ENCODE measurements around a stretch of chr2.

- RRBS, 2 experiments, result no CpG with 5 or more reads among the region's 4 CpGs
Measured at GRCh38 chr2:31334069-31334820, 80.3 kb downstream of the XDH start.

- RRBS, 2 experiments, result no CpG with 5 or more reads among the region's 3 CpGs
Measured at GRCh38 chr2:31384727-31385353, 29.7 kb downstream of the XDH start.

DNA sequence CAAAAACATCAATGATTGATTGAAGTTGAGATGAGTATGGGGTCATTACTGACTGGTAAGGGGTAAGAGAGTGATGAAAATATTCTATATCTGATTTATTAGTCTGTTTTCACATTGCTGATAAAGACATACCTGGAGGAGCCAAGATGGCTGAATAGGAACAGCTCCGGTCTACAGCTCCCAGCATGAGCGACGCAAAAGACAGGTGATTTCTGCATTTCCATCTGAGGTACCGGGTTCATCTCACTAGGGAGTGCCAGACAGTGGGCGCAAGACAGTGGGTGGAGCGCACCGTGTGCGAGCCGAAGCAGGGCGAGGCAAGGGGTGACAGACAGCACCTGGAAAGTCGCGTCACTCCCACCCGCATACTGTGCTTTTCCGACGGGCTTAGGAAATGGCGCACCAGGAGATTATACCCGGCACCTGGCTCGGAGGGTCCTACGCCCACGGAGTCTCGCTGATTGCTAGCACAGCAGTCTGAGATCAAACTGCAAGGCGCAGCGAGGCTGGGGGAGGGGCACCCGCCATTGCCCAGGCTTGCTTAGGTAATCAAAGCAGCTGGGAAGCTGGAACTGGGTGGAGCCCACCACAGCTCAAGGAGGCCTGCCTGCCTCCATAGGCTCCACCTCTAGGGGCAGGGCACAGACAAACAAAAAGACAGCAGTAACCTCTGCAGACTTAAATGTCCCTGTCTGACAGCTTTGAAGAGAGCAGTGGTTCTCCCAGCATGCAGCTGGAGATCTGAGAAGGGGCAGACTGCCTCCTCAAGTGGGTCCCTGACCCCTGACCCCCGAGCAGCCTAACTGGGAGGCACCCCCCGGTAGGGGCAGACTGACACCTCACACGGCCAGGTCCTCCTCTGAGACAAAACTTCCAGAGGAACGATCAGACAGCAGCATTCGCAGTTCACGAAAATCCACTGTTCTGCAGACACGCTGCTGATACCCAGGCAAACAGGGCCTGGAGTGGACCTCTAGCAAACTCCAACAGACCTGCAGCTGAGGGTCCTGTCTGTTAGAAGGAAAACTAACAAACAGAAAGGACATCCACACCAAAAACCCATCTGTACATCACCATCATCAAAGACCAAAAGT, 82.0 kb upstream of the XDH start:
- RRBS, 2 experiments, result no CpG with 5 or more reads among the region's 31 CpGs

DNA sequence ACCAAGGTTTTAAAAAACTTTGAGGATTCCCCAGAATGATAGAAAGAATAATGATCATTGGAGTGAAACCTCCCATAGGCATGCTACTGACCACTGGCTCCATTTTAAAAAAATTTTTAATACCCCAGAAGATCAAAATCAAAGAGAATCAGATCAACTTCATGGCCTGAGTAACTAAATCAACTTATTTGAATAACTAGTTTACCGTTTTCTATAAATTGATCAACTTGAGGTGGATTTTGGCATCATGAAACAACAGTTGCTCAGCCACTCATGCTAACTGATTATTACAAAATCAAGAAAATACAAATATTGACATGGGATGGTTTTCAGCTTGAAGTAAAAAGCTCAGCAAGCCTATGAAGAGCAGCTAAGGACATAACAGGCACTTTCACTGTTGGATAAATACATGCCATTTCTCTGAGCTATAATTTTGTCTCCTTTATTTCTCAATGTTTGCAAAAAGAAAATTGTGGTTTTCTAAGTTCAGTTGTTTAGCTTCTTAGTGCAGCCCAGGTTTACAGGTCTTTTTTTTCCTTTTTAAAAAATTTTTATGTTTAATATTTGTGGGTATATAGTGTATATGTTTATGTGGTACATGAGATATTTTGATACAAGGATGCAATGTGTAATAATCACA, 18.9 kb downstream of the SRD5A2 start:
- RRBS, 2 experiments, result no CpG with 5 or more reads among the region's 1 CpG

GRCh38 chr2:31812053-31812689, 198.6 kb downstream of the MEMO1 start:
- RRBS, 2 experiments, result no CpG with 5 or more reads among the region's 2 CpGs

- RRBS, 2 experiments, result no CpG with 5 or more reads among the region's 2 CpGs
Measured at GRCh38 chr2:31930211-31930644, 80.6 kb downstream of the MEMO1 start.

DNA sequence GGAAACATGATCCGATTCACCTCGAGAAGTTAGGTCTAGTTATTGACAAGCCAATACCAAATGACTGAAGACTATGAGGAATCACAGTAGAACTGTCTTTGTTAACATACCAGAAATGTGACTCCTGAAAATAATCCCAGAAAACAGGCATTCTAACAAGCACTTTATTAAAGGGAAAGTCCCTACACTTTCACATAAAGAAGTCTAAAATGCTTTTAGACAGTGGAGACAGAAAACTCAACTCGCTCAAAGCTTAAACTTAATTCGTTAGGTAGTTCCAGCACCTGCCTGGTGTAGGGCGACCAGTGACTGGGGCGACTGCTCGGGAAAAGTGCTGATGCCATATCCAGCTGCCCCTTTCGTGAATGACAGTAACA, 1.9 kb downstream of the MEMO1 start:
- RRBS, 2 experiments, result no CpG with 5 or more reads among the region's 8 CpGs

- RRBS, 2 experiments, result no CpG with 5 or more reads among the region's 34 CpGs
Measured at GRCh38 chr2:32010368-32010695, 476 bp downstream of the MEMO1 start.

- RRBS, 2 experiments, result no CpG with 5 or more reads among the region's 4 CpGs
Measured at GRCh38 chr2:32926736-32927366, 19.9 kb upstream of the LTBP1 start.

- RRBS, 2 experiments, result no CpG with 5 or more reads among the region's 8 CpGs
Measured at GRCh38 chr2:33077685-33078310, 131.0 kb downstream of the LTBP1 start.

DNA sequence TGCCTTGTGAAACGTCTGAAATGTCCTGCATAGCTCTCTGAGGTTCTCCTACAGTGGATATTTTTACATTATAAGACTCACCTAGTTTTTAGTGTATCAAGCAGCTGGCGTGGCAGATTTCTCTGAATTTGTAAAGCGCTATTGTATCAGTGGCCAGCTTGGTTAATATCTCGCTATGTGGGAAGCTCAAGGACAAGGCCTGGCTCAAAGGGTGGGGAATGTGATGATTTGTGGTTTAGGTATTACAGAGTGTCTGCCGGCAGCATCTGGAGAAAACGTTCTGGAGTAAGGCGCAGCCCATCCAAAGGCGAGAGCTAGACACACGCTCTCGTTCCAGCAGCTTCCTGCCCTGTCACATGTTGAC, 164.3 kb downstream of the LTBP1 start:
- RRBS, 2 experiments, result no CpG with 5 or more reads among the region's 10 CpGs

DNA sequence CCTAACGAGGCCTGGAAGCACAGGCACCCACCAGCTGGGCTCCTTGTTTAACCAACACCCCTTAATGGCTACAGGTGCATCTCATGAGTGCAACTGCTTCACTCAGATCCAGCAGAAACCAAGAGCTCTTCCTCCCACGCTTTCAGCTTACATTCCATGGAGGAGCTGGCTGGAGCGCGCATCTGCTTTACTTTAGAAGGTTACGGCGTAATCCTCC, 174.6 kb downstream of the LTBP1 start:
- RRBS, 2 experiments, result no CpG with 5 or more reads among the region's 6 CpGs

GRCh38 chr2:33279825-33280302, 196.6 kb upstream of the RASGRP3 start:
- RRBS, 2 experiments, result no CpG with 5 or more reads among the region's 4 CpGs

GRCh38 chr2:33437123-33437962, 39.1 kb upstream of the RASGRP3 start:
- RRBS, 2 experiments, result no CpG with 5 or more reads among the region's 6 CpGs

DNA sequence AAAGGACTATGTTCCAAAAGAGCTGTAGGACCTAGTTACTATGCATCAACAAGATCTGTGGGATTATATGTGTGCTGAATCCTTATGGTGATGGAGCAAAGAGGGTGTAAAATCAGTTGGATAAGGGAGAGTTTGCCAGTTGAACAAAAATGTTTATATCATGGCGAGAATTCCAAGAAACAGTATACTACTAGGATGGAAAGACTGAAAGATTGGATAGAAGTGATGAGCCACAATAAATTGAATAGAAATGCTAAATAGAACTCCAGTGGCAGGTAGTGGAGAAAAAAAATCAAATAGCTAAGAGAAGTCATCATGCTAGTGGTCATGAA, 710.4 kb upstream of the CRIM1 start:
- RRBS, 2 experiments, result no CpG with 5 or more reads among the region's 1 CpG

- RRBS, 2 experiments, result no CpG with 5 or more reads among the region's 3 CpGs
Measured at GRCh38 chr2:36399627-36400049, 44.1 kb downstream of the CRIM1 start.

GRCh38 chr2:36438350-36439020, 82.9 kb downstream of the CRIM1 start:
- RRBS, 2 experiments, result no CpG with 5 or more reads among the region's 4 CpGs

- RRBS, 2 experiments, result no CpG with 5 or more reads among the region's 12 CpGs
Measured at GRCh38 chr2:36441022-36441549, 85.5 kb downstream of the CRIM1 start.

DNA sequence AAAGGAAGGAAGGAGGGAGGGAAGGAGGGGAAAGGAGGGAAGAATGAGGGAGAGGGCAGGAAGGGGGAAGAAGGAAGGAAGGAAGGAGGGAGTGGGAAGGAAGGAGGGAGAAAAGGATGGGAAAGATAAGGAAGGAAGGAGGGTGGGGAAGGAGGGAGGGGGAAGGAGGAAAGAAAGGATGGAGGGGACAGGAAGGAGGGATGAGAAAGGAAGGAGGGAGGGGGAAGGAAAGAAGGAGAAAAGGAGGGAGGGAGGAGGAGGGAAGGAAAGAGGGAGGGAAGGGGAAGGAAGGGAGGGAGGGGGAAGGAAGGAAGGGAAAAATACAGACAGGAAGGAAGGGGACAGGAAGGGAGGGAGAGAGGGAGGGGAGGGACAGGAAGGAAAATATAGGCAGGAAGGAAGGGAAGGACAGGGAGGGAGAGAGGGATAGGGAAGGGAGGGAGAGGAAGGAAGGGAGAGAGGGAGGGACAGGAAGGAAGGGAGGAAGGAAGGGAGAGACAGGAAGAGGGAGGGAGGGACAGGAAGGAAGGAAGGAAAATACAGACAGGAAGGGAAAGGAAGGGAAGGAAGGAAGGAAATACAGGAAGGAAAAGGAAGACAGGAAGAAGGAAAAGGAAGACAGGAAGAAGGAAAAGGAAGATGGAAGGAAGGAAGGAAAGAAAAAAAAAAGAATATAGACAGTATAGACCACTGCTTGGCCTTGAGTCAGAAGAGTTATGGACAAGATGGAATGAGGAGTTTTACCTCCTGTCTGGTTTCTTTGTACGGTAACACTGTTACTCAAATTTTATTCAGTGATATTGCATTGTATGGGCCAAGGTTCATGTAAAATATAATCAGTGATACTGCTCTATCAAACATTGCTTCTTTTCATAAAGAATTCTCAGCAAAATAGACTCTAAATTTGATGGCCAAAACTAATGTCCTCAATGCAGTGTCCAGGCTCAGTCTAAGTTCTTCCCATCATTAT, 63.6 kb downstream of the FEZ2 start:
- RRBS, 2 experiments, result no CpG with 5 or more reads among the region's 1 CpG

DNA sequence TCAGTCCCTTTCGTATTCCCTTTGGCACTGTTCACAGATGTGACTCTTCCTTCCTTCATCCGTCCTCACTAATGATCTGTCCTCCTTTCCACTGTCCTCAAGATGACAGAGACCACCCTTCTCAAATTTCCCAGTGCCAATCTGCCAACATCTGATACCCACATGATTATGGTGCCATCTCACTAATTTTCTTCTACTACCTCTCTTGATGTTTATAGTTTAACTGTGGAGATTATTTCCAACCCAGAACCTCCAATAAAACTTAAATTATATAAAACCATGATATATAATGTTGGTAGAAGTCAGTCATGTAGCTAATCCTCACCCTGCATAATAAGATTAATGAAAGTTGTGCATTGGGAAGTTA, 42.8 kb downstream of the FEZ2 start:
- RRBS, 2 experiments, result no CpG with 5 or more reads among the region's 2 CpGs

All from NT2/D1 (cell line).